Camera-type eye (tissue), 1 donor: ENCODE measurements around the gene DSC3.

- RAMPAGE, long total RNA = no peak
These were observed 126.9 kb downstream of the OSBPL1A start for GRCh38 chr18:24270733-24271107.

DNA sequence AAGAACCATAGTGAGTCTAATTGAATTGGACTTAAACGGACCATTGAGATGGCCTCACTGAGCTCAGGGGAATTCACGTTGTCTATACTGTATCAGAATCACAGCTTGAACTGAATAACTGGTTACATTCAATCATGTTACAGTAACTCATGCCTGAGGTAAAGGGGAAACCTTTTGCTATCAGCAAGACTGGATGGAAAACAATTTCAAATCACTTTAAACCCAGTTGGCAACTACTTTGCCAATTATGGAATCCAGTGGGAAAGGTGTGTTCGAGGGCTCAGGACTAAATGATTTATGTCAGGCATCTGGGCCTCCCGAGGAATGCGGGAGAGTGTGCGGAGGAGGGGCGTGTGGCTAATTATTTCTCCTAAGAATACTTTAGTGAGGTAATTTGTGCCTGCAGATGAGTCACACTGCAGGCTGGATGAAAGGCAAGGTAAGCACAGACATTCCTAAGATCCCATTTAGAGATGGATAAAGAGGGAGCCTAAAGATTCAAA, 100.1 kb downstream of the HRH4 start:
- RAMPAGE, long total RNA = no peak

GRCh38 chr18:24627944-24628505, 167.6 kb downstream of the HRH4 start:
- RAMPAGE, long total RNA = no peak

- RAMPAGE, long total RNA = no peak
These were observed 438.6 kb downstream of the ZNF521 start for GRCh38 chr18:24913320-24913835.

- RAMPAGE, long total RNA = no peak
These were observed 437.6 kb downstream of the ZNF521 start for GRCh38 chr18:24914346-24914831.

GRCh38 chr18:25283847-25284303, 68.1 kb downstream of the ZNF521 start:
- RAMPAGE, long total RNA = no peak

GRCh38 chr18:25284778-25285570, 67.0 kb downstream of the ZNF521 start:
- RAMPAGE, long total RNA = no peak

GRCh38 chr18:26390090-26390709, 158.2 kb downstream of the KCTD1 start:
- RAMPAGE, long total RNA = no peak

DNA sequence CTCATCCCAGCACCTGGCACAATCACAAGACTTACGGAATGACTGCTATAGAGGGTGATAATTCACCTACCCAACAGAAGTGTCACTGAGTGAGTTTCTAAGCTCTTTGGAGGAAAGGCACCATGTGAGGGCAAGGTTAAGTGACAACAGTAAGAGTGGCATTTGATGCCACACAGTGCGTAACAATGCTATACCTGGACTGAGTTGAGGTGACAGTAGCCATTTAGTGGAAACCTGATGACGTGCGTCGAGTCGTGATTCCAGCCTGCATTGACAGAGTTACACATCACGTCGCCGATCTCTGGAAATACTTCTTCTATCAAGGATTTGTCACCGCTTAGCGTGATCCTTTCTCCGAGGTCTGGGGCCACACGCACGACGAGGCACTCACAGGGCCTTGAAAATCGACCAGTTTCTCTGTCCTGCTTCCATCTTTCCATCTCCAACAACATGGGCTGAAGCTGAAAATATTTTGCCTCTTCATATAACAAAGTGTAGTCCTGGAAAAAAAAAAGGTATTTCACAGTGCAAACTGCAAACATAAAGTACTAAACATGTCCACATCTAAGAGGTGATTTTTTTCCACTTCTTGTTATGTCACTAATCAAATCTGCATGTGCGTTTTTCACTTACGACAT, 88.8 kb downstream of the KCTD1 start:
- RAMPAGE, long total RNA = no peak

DNA sequence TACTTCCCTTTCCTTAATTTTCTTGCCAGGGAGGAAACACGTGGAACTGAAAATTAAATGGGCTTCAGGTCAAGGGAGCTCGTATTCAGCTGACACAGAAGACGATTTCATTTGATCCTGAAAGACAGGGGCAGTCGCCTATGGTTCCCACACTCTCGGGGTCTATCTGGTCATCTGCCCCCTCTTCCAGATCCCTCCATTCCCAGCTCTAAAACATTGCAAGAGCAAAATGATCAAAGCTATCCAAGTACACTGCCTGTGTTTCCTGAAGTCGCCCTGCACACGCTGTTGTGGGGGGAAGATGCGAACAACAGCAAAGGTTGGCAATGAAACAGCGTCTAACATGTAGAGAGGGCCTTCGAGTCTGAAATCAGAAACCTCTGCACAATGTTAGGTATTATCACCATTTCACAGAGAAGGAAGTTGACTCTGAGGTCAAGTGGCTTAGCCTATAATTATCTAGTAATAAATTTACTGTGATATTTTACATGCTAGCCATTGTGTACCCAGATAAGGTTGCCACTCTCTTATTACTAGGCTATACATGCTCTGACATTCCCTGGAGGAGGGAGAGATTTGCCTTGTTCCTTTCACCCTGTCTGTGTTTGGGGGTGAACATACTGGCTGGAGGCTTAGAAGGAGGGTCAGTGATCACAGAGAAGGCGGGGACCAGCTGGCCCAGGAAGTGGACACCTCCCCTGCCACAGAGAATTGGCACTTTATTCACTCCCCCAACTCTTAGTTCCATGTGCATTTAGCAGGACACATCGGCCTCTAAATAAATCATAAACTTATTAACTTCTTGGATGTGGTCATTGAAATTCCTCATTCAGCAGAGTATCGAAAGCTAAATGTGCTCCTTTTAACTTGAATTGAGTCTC, 36.9 kb downstream of the KCTD1 start:
- RAMPAGE, long total RNA = no peak

GRCh38 chr18:27510274-27510850, 325.3 kb upstream of the CHST9 start:
- RAMPAGE, long total RNA = no peak

DNA sequence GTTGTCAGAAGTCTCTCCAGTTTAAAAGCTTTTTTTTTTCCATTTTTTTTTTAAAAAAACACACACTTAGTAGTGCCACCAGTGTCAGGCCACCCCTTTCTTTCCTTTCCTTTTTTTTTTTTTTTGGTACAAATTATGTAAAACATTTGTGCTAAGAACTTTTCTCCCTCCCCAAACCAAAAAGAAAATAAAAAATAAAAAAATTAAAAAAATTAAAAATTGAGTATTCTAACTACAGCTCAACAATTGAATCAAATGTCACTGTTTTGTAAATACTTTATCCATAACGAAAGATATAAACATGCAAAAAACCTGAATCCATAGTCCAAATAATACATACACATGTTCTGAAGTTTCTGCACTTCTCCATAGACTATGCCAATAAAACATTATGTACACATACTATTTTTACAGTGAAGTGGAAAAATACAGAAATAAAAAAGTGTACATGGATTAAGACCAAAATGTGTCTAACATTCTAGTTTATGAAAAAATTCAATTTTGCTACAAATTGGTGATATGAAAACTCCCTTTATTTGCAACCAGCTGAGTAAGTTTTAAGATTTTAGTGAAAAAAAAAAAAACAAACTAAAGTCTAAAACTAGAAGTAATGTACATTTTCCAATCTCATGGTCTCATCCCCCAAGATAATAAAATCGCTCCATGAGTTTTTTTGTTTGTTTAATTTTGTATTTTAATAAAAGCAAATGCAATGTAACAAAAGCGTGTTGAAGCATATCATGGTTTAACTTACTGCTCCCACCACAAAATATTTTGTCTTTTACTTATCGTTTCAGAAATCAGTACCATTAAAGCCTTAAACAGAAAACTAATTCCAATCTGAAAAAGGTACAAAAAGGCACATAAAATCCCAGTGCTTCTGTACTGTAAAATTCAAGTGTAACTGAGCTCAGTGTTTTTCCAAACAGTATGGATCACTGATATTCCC, 225.6 kb downstream of the CDH2 start:
- RAMPAGE, long total RNA = no peak

DNA sequence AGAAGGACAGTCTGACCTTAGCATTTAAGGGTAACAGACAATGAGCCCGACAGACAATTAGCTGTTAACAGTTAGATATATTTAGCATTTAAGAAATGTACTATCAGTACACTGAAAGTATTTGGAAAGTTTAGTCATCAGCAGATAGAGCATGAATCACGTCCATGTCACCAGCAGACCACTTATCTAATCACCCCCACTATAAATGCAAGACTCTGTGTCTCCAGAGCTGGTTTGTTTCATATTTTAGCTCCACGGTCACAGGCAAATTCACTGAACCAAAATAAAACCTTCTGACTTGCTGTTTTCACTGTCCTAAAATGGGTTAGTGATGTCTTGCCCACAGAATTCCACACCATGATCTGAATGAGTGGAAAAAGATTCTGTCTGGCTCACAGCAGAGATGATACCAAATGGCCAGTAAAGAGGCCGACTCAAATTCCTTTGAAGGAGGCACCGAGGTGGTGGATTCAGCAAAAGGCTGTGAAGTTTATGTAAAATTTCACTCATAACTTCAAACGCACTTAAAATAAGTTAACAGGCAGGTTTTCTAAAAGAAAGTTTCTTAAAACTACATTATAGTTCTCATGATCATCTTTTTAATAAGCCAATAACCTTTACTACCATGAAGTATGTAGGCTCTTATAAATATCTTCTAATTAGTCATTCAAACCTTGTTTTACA, 64.8 kb downstream of the CDH2 start:
- RAMPAGE, long total RNA = no peak

- RAMPAGE, long total RNA = no peak
These were observed 50.2 kb downstream of the CDH2 start for GRCh38 chr18:28126586-28127210.

- RAMPAGE, long total RNA = no peak
These were observed 1.7 kb downstream of the CDH2 start for GRCh38 chr18:28174922-28175982.

DNA sequence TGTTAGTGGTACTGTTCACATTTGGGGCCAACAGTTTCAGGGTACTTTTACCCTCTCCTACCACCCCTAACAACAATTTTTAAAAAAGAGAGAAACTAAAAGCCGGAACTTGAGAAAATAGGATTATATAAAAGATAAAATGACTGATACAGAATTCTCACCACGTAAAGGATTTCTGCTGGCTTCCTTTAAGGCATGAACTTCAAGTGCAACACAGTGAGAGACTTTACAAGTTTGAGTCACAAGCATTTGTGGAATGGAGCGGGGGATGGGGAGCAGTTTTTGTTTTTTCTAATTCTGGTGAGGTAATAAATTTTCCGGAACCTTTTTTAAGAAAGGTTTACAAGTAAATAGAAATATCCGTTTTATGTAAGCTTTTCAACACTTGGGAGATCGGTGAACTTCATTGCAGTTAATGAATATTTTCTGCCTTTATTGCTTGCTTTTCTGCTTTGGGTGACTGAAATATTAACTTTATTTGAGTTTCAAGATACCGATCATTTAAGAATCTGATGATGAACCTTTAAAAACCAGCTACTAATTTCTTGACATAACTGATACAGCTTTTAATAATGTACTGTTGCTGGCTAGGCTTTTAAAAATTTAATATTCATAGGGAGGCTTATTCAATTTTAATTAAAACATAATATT, 1.9 kb upstream of the CDH2 start:
- RAMPAGE, long total RNA = no peak

- RAMPAGE, long total RNA = no peak
These were observed 979.6 kb upstream of the CDH2 start for GRCh38 chr18:29156596-29156947.

GRCh38 chr18:29660732-29661123, 1381.8 kb downstream of the DSC3 start:
- RAMPAGE, long total RNA = no peak

- RAMPAGE, long total RNA = no peak
These were observed at the start of gene DSC3 for GRCh38 chr18:31042035-31043504. DSC3 (minus strand) TSS chr18:31042742.

GRCh38 chr18:31099870-31100354, 2.3 kb downstream of the DSC2 start:
- RAMPAGE, long total RNA = no peak